Progenitor cell of endocrine pancreas (in vitro differentiated cells): ENCODE measurements around a stretch of chr10.

- PRO-cap: no peak
Observed at GRCh38 chr10:132556078-132556498, 18.5 kb downstream of the INPP5A start.

- PRO-cap: no peak
Observed at GRCh38 chr10:132591588-132592069, 54.0 kb downstream of the INPP5A start.

GRCh38 chr10:132593886-132594776, 56.5 kb downstream of the INPP5A start:
- PRO-cap: no peak

- PRO-cap: no peak
Observed at GRCh38 chr10:132632102-132632730, 94.6 kb downstream of the INPP5A start.

GRCh38 chr10:132702548-132702814, 83.5 kb downstream of the NKX6-2 start:
- PRO-cap: no peak

DNA sequence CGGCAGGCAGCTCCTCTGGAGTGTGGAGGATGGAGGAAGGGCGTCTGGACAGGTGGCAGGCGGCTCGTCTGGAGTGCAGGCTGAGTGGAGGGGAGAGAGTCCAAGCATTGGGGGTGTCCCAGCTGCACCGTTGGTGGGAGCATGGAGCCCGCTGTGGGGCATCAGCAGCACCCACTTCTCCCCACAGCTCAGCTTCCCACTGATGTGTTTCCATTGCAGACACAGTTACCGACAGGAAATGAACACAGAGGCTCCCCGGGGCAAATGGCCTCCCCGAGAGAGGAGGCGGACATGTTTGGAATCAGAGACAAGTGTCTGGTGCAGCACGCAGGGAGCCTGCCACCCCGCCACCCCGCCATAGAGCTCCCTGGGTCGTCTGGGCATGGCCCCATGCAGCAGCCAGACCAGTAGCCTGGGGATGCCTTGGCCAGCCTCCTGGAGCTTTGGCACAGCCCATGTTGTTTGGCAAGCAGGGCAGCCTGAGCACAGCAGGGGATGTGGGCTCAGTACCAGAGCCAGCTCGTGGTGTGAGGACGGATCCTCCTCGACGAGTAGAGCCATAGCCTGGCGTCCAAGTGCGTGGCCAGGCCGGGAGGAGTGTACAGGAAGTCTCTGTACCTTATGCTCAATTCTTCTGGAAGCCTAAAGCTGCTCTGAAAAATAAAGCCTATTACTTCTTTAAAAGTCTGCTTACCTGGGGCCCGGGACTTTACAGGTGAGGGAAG, 80.8 kb downstream of the NKX6-2 start:
- PRO-cap: no peak

GRCh38 chr10:132721363-132722140, 64.4 kb downstream of the NKX6-2 start:
- PRO-cap: no peak

GRCh38 chr10:132740832-132741083, 45.2 kb downstream of the NKX6-2 start:
- PRO-cap: no peak

- PRO-cap: no peak
Observed at GRCh38 chr10:132913021-132913573, 29.3 kb downstream of the CFAP46 start.

DNA sequence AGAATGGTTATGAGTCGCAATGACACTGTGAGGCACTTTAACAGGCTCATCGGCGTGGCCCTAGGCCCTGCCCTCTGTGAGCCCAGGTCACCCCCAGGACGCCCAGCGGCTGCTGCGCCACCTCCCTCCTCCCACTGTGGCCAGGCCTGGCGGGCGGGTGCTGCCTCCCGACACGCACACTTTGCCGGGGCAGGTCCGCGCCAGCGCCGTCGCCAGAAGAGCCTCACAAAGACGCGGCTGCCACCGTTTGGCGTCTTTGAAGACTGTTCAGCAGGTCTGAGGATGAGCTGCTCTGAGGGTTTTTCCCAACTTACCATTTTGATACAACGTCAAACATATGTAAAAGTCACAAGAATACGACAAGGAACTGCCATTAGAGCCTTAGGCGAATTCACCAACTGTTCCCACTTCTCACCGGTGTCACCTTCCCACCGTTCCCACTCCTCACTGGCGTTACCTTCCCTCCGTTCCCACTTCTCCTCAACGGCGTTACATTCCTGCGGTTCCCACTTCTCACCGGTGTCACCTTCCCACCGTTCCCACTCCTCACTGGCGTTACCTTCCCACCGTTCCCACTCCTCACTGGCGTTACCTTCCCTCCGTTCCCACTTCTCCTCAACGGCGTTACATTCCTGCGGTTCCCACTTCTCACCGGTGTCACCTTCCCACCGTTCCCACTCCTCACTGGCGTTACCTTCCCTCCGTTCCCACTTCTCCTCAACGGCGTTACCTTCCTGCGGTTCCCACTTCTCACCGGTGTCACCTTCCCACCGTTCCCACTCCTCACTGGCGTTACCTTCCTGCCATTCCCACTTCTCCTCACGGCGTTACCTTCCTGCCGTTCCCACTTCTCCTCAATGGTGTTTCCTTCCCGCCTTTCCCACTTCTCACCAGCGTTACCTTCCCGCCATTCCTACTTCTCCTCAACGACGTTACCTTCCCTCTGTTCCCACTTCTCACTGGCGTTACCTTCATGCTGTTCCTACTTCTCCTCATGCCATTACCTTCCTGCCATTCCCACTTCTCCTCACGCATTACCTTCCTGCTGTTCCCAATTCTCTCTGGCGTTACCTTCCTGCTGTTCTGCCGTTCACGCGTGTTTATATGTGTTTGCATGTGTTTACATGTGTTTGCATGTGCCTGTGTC, 22.7 kb upstream of the CFAP46 start:
- PRO-cap: no peak

DNA sequence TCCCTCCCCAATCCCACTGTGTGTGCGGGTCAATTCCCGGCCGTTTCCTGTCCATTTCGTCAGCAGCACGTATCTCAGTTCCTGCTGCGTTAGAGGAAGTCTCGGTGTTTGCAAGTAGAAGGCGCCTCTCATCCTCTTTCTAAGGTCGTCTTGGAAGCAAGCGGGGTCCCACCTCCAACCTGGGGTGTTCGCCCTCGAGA, 25.0 kb upstream of the ADGRA1 start:
- PRO-cap: no peak

DNA sequence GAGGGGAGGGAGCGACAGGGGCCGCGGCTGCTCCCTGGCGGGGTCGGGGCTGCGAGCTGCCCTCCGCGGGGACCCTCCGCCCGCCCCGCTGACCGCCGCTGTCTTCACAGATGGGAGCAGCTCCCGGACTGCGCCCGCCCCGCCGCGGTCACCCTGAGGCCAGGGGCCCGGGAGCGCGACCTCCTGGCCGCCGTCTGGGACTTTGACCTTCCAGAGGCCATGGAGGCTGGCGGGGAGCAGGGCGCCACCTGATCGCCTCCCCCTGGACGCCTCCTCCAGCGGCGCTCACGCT, 820 bp downstream of the ADGRA1 start:
- PRO-cap: unidirectional peak, minus-strand start at position 106 of the sequence

- PRO-cap: no peak
Observed at GRCh38 chr10:133245448-133246258, 8.0 kb downstream of the VENTX start.

DNA sequence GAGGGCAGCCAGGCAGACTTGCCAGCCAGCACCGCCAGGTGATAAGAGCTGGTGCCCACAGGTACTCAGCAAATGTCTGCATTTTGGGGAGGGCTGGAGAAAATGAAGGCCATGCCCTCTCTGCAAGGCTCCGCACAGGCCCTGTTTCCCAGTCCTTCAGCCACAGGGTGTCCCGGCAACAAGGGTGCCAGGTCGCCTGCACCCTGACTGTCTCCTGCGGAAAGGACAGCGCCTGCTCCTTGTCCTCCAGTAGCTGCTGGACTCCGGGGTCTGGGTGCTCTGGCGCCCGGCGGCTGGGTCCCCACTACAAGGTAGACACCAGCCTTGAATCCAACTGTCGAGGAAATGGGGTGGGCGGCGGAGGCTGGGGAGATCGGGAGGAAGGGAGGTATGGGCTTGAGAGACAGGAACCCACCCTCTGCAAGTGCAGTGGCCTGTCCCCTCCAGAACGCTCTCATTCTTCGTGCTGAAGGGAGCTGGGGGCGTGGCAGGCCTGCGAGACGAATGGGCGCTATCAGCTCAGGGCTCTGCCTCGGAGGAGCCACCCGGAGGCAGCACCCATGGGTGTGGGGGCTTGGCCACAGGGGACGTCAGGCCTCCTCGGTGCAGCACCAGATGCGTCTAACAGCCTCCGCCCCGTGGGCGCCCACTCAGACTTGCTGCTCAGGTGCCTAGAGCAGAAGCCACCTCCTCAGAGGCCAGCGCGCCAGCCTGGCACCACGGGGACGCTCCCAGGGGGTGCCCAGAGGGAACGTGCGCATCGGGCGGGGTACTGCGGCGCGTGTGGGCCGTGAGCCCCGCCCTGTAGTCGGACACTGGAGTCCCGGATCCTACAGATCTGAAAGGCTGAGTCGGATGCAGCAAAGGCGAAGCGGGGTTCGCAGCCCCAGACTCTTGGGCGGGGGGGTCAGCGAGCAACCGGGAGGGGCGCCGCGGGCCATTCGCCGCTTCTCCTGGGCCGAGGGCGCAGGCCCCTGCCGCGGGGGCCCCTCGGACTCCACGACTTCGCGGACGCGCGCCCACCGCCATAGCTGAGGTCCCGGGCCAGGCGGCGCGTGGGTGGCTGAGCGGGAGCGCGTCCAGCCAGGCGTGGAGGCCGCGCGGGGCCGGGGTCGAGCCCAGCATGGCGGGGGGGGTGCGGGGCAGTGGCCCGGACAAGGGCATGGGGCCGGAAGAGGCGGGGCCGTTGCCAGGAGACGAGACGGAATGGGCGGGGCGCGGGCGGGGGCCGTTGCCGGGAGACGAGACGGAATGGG, 15.4 kb downstream of the ADAM8 start:
- PRO-cap: no peak

GRCh38 chr10:133279560-133280335, 3.1 kb upstream of the ADAM8 start:
- PRO-cap: no peak

GRCh38 chr10:133289714-133290465, 13.2 kb upstream of the ADAM8 start:
- PRO-cap: no peak

DNA sequence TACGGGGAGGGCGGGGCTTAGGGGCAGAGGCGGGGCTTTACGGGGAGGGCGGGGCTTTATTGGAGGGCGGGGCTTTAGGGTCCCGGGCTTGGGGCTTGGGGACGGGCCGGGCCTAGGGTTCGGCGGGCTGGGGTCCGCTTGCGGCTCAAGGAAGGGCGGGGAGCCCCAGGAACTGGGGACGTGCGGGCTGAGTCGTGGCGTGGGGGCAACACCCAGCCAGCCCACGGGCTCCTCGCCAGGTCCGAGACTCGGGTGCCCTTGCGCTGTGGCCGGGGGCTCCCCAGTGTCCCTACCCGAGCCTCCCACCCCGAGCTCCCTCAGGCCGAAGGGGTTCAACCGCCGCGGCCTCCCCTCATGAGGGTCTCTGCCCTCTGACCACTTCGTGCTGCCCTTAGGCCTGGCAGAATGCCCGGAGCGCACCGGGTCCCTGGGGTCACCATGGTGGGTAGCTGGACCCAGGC, 318 bp upstream of the FUOM start:
- PRO-cap: no peak